AG08470 (cell line): ENCODE results near the genes WNT10A, CDK5R2, CRYBA2, IHH and ZFAND2B.

- RRBS: no CpG with 5 or more reads among the region's 11 CpGs
Observed at GRCh38 chr2:218744927-218745586, 34.4 kb downstream of the TTLL4 start.

DNA sequence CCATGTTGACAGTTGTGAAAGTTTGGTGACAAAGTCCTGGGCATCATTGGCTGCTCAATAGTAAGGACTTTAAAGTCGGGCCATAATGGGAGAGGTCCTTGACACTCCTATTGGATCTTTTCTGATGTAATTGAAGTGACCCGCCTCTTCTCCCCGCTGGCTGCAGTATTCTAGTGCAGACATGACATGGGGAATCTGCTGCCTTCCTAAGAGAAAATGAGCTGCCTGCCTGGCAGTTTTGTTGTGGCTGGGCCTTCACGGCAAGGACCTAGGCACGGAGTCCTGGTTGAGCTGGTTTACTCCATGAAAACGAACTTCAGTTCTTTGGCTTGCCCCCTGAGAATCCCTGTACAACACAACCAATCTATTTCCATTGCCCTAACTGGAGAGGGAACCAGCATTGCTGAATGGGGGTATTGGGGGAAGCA, 26.0 kb upstream of the CYP27A1 start:
- RRBS: no CpG with 5 or more reads among the region's 6 CpGs

GRCh38 chr2:218805586-218806200, 23.7 kb downstream of the CYP27A1 start:
- RRBS: no CpG with 5 or more reads among the region's 4 CpGs

DNA sequence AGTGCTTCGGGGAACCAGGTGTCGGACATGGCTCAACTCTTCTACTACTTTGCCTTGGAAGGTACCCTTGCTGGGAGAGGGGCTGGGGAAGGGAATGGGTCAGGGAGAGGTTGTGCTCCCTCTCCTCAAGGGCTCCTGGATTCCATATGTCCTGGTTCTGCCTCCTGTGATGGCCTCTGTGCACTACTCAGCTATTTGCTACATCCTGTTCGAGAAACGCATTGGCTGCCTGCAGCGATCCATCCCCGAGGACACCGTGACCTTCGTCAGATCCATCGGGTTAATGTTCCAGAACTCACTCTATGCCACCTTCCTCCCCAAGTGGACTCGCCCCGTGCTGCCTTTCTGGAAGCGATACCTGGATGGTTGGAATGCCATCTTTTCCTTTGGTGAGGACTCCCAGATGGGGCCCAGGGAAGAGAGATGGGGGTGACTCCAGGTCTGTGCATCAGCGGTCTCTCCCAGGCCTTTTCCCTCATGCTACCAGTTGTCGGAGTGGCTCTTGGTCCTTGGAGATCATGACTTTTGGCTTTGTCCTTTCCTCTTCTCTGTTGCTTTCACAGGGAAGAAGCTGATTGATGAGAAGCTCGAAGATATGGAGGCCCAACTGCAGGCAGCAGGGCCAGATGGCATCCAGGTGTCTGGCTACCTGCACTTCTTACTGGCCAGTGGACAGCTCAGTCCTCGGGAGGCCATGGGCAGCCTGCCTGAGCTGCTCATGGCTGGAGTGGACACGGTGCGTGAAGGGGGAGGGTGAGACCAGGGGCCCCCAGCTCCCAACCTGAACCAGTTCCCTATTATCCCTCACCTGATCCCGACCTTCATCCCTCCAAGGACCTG, 30.6 kb downstream of the CYP27A1 start:
- RRBS: no CpG with 5 or more reads among the region's 19 CpGs

DNA sequence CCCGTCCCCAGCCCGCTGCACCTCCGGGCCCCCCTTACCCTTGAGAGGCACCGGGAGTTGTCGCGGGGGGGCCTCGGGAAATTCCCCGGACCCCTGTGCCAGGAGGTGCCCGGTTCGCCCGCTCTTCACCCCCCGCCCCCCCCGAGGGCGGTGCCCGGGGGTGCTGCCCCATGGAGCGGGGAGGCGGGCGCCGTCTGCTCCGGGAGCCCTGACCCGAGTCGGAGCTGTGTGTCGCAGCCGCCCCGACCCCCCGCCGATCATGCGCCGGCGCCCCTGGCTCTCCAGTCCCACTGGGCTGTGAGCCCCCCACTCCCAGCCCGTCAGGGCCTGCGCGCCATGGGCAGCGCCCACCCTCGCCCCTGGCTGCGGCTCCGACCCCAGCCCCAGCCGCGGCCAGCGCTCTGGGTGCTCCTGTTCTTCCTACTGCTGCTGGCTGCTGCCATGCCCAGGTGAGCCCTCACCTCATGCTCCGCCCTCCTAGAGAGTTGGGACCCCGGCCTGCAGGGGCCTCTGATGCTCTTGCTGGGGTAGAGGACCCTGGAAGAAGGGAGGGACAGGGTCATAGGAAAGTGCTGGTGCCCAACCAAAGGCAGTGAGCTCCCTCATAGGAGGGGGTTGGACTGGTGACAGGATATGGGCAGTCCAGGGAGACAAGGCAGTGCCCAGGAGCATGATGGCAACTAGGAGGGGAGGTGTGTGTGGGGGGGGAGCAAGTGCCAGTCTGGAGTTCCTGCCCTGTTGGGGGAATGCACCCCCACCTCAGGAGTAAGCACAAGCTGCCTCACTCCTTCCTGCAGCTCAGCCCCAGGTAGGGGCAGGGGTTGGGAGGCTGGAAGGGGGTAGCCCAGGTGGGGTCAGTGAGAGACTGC, at the start of gene WNT10A:
Gene WNT10A, plus strand, starts transcription at position 193 of the 869 bp plus-strand sequence.
- RRBS: 6% methylated on average over 27 of the region's 42 CpGs

- RRBS: 13% methylated on average over 13 of the region's 51 CpGs
Observed at GRCh38 chr2:218896818-218897820, 16.5 kb downstream of the WNT10A start.

GRCh38 chr2:218959315-218960076, at the start of gene CDK5R2:
TSS of gene CDK5R2 (plus strand) at chr2:218959666.
- RRBS: 1% methylated on average over 13 of the region's 70 CpGs

- RRBS: no CpG with 5 or more reads among the region's 27 CpGs
Observed at GRCh38 chr2:218979741-218980320, 5.2 kb downstream of the FEV start.

DNA sequence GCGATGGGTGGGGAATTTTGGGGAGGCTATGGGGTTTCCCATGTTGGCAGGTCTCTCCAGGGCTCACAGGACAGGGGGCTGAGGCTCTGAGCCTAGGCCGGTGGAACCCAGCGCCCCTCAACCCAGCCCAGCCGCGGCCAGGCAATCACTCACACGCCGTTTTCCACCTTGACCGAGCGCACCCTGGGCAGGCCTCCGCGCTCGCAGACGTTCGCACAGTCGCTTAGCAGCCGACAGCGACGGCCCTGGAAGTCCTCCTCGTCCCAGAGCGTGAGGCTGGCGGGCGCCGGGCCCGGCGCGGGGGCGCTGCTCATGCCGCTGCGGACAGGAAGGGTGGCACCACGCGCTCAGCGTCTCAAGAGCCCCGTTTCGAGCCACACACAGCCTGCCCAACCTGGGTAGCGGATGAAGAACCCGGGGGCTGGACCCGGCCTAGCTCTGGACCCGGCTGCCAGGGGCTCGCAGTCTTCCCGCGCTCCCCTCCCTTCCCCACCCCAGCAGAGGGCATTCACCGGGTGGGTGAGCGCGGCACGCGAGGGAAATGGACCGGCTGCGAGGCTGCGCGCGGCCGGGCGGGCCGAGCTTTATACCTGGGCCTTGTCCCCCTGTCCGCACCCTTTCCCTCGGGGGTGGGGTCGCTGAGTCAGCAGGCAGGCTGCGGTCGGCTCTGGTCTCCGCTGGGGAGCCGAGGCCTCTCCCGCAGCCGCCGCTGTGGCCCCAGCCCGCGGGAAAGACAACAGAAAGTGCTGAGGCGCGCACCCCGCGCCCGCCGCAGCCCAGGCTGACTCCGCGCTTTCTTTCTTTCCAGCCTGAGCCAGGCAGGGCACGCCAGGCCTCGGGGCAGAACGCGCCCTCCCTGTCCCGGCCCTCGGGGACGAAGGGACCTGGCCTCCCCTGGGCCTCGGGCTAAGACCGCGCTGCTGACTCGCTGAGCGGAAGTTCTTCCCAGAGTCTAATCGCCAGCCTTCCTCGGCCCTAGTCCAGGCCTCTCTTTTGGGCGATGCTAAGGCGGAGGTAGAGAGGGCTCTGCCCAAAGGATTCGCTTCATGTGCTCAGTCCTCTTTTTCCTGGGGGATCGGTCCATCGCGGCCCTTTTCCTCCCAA, at the start of gene CRYBA2:
Gene CRYBA2, minus strand, starts transcription at position 560 of the 1,104 bp plus-strand sequence.
- RRBS: 6% methylated on average over 11 of the region's 94 CpGs

DNA sequence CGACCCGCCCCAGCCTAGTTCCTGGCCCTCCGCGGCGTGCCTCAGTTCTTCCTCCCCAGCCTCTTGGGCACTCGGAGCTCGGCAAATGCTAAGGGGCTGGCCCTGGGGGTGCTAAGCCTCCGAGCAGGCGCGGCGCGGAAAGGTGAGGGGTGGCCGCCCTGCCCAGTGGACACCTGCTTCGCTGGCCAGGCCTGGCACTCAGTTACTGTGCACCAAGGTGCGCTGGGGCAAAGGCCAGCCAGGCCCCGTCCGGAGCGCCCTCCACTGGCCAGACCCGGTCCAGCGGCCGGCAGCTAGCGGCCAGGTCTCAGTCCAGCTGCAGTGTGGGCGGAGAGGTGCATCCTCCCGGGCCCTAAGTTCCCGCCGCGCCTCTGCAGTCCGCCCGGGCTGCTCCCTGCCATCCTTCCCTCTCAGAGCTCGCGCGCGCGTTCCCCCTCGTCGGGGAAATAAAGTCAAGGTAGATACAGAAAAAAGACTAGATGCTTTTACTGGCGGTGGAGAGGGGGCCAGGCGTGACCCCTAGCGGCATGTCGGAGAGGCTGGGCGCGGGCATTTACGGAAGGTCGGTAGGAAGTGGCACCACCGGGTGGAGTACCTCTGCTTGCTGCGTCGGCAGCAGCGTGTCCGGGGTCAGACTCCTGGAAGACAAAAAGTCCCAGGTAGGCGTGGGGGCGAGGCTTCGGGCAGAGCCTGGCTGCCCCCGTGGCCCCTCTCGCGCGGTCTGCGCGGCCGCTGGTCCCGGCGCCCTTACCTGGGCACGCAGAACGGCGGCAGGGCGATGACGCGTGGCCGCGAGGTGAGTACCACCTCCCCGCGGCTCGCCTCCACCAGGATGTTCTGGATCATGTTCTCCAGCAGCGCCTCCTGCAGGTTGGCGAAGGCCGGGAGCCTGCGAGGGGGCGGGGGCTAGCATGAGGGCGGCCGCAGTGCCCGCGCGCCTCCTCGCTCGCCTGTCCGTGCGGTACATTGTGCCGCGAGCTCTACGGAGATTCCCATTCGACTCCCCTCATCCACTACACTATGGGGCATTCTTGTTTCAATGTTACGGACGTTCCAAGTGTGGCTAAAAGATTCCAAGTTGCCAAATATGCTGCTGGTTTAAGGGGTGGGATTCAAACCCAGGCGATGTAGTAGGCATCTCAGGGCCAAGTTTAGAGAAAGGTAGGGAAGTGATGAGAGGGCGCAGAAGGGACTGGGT, 9.6 kb upstream of the CRYBA2 start:
- RRBS: 2% methylated on average over 17 of the region's 94 CpGs

DNA sequence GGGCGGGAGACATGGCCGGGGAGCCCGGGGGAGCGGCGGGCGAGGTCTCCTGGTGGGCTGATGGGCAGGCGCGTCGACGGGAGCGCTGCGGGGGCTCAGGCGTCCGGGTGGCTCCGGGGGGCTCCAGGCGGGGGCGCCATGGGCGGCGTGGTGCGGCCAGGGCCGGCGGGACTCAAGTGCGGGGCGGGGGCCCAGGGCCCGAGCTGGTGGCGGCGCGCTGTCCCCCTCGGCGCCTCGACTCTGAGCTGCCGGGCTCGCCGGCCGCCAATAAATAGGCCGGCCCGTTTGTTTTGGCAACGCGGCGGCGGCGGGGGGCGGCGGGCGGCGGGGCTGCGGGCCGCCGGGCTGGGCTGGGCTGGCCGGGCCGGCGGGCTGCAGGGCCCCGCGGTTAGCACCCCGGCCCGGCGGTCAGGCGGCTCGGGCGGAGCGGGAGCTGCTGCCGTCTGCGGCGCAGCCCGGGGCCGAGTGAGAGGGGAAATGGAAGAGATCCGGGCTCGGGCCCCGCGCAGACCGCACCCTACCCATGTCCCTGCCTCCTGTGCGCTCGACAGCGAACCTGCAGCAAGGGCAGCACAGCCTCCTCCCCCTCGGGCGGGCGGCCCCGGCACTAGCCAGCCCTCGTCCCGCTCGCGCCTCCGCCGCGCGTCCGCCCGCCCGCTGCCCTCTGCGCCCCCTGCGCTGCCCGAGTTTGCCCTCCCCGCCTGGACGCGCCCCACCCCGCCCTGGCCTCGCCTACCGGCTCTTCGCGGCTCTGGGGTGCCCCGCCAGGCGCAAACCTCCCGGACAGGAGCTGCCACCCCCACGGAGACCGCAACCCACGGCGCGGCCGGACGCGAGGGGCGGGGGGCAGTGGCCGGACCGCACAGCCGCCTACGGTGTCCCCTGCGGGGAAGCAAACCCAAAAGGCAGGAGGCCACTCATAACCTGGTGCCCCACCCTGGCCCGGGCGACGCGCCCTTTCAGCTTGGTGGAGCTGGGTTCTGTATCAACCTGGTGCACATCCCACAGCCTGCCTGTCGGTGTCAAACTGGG, at the start of gene IHH:
Gene IHH, minus strand, starts transcription at position 467 of the 1,032 bp plus-strand sequence.
- RRBS: 5% methylated on average over 74 of the region's 122 CpGs

DNA sequence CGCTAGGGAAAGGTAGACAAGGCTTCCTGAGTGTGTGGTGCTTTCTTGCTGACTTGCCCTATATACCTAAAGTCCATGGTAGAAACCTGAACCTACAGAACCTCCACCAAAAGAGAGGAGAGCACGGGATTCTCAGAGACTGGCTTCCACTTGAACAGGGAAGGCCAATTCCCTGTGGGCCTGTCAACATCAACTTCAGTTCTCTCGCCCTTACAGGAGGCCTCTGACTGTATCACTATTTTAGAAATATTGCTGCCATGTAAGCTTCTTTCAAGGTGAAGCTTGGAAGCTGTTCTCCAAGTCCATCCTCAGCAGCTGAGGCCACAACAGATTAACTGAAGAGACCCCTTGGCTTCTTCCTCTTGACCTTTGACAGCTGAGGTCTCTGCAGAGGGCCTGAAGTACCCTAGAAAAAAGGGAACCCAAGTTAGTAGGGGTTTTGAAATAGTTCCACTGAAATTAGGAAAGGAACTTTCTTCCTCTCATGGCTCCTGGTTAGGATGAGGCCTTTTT, 15.4 kb upstream of the IHH start:
- RRBS: no CpG with 5 or more reads among the region's 3 CpGs

DNA sequence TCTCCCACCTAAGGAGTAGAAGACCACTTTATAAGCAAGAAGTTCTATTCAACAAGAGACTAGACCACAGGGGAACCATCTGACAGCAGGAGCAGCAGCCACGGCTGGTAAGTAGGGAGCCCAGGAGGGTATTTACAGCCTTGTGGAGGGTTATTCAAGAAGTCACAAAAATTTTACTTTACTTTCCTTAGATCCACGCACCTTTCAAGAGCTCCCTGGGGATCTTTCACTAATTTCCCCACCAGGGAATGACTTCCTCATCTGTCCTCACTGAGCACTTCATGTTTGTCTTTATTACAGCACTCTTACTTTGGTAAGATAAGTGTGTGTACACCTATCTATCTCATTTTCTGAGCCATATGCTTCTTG, 38.6 kb downstream of the NHEJ1 start:
- RRBS: no CpG with 5 or more reads among the region's 2 CpGs

DNA sequence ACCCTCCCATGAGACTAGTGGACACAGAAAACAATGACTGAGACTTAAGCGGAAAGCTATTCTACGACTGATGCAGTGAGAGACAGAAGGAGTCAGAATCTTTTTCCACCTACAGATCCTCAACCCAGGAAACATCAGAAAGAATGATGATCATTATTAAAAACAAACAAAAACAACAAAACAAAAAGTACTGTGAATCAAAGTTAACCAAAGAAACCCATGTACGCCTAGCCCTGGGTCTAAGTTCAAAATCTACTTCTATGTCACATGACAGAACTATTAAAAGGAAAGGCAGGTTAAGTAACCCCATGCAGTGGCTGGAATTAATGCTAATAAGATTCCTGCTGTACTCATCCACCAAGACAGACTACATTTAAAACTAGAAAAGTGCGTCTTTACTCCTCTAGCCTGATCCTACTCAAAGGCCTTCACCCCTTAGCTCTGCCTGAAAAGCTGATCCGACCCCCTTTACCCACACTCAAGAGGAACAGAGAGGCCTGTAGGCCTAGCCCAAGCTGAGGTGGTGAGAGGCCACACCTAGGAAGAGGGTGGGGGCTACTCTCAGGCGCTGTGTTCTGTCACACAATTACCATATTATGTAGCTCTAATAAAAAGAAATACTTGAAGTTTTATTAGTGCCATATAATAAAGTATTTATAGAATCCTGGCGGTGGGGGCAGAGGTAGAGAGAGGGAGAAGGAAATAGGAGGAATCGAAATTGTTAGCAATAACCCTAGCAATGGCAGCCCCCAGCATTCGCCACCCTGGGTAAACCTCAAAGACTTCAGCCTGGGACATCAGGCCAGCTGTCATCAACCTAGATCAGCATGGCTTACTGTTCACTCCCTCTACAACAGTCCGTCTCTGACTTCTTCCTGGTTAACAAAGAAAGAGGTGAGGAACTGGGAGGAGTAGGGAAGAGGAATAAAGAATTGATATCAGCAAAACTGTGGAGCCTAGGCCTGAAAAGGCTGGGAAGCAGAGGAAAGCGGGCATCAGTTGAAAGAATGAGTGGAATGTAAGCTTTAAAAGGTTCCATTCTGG, 37.0 kb downstream of the NHEJ1 start:
- RRBS: no CpG with 5 or more reads among the region's 11 CpGs

DNA sequence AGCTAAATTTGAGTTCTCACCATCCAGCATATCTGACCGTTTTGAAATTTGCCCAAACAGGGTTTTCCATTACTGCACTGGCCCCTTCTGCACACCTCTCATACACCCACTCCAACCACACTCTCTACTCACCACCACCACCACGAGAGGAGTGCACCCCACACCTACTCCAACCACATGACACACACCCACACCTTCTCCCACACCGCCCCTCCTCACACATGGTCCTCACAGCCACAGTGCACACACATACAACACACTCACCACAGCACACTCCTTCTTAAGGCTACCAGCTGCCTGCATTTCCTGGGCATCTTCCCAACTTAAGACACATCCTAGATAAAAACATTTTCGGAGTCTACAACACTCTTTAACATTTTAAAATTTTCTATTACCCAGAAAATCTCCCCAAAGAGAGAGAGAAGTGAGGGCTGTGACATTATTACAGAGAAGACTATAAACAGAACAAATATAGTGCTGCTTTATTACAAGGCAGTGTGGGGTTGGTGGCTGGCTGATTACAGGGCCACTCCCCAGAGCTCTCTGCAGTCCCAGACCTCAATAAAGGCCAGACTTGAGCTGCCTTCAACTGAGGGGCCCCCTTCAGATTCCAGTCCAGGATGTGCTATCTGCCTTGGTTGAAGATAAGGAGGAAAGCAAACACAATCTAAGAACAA, 36.1 kb downstream of the NHEJ1 start:
- RRBS: no CpG with 5 or more reads among the region's 4 CpGs

GRCh38 chr2:219206612-219207600, at the start of gene ZFAND2B:
TSS of gene ZFAND2B (plus strand) at chr2:219206782.
- RRBS: 1% methylated on average over 15 of the region's 82 CpGs

- RRBS: no CpG with 5 or more reads among the region's 6 CpGs
Observed at GRCh38 chr2:219222472-219223068, 3.8 kb upstream of the ABCB6 start.

- RRBS: no CpG with 5 or more reads among the region's 10 CpGs
Observed at GRCh38 chr2:219246599-219247030, 1.3 kb downstream of the STK16 start.

GRCh38 chr2:219294417-219295560, 14.4 kb downstream of the PTPRN start:
- RRBS: 6% methylated on average over 29 of the region's 72 CpGs

GRCh38 chr2:219388056-219388829, 531 bp upstream of the DNPEP start:
- RRBS: no CpG with 5 or more reads among the region's 85 CpGs